ENCODE measurements around the genes MMP3 and DYNC2H1.

GRCh38 chr11:96150915-96151543 is 192.0 kb downstream of the MAML2 start:
- PRO-cap, 4 experiments, result no peak in any of the 4 experiments
- RAMPAGE, long total RNA, 2 experiments, result no peak in any of the 2 experiments

GRCh38 chr11:96253929-96254657 is 88.9 kb downstream of the MAML2 start:
- PRO-cap, 4 experiments, result no peak in any of the 4 experiments
- RAMPAGE, long total RNA, 2 experiments, result no peak in any of the 2 experiments

DNA sequence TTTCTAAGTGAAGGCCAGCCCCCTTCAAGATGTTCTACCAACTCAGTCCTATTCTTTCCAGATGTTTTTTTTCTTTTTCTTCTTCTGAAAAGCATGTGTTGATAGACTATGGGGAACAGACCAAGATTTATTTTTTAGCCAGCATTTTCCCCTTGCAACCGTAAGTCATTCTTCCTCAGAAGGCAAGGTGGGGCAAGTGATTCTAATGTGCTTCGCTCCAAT is 83.9 kb downstream of the MAML2 start:
- PRO-cap, 4 experiments, result no peak in any of the 4 experiments
- RAMPAGE, long total RNA, 2 experiments, result no peak in any of the 2 experiments

GRCh38 chr11:96306875-96307352 is 36.1 kb downstream of the MAML2 start:
- PRO-cap, 4 experiments, result no peak in any of the 4 experiments
- RAMPAGE, long total RNA, 2 experiments, result no peak in any of the 2 experiments

- PRO-cap, 4 experiments, result peak in 2 of 4 experiments; most common plus-strand start chr11:96341908 (in 1); most common minus-strand start chr11:96341790 (in 2)
- RAMPAGE, long total RNA, 2 experiments, result no peak in any of the 2 experiments
These were observed 1.6 kb downstream of the MAML2 start for GRCh38 chr11:96341032-96342084.

GRCh38 chr11:96487165-96487753 is 97.4 kb downstream of the JRKL start:
- PRO-cap, 4 experiments, result no peak in any of the 4 experiments
- RAMPAGE, long total RNA, 2 experiments, result no peak in any of the 2 experiments

DNA sequence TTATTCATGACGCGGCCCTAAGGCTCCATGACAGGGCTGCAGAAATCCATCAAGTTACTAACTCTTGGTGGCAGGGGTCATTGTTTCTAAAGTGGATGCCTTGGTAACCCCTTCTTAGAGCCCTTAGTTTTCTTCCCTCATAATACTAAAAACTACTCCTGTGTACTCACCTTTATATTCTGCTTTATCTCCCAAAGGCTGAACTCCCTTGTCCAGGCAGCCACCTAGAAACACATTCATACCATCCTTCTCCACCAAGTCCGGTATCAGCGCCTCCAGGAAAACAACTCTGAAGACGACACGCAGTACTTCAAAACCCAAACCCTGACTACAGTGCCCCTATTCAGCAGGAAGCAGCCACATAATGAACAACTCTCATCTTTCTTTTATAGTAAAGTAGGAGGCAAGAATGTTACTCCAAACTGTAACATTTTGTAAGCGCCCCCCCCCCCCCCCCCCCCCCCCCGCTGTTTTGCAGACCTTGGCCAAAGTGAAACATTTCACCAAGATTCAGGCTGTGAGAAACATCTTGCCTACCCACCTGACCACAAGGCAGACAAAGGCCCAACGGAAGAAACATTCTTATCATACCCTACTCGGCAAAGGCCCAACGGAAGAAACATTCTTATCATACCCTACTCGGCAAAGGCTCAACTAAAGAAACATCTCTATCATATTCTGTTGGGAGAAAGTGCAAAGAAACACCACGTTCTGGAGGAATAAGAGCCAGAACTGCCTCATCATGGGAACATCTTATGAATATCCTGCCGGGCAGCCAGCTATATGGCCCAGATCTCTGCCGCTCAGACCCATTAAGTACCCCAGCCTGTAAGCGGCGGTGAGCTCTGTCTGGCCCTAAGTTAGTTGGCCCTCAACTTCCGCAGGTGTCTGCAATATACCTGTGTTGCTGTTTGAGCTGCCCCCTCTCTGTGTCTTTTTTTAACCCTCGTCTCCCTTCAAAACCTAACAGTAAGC is 117.0 kb downstream of the JRKL start:
- PRO-cap, 4 experiments, result no peak in any of the 4 experiments
- RAMPAGE, long total RNA, 2 experiments, result no peak in any of the 2 experiments

DNA sequence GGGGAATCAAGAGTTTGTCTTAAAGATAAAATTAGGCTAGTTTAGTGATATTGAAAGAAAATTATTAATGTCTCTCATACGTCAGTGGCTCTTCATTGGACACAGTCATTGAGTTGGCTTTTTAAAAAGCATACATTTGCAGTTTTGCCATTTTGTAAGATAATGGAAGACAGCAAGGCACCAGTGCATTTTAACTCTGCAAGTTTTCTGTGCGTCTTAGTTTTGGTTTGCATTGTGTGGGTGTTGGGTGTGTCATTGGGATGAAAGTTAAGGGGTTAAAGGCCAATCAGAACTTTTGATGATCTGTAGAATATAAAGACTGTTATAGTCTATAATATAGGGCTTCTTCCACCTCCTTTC is 1.1 kb downstream of the ARHGAP42 start:
- PRO-cap, 4 experiments, result peak in 1 of 4 experiments; most common minus-strand start position 198 of the sequence (in 1)
- RAMPAGE, long total RNA, 2 experiments, result no peak in any of the 2 experiments

DNA sequence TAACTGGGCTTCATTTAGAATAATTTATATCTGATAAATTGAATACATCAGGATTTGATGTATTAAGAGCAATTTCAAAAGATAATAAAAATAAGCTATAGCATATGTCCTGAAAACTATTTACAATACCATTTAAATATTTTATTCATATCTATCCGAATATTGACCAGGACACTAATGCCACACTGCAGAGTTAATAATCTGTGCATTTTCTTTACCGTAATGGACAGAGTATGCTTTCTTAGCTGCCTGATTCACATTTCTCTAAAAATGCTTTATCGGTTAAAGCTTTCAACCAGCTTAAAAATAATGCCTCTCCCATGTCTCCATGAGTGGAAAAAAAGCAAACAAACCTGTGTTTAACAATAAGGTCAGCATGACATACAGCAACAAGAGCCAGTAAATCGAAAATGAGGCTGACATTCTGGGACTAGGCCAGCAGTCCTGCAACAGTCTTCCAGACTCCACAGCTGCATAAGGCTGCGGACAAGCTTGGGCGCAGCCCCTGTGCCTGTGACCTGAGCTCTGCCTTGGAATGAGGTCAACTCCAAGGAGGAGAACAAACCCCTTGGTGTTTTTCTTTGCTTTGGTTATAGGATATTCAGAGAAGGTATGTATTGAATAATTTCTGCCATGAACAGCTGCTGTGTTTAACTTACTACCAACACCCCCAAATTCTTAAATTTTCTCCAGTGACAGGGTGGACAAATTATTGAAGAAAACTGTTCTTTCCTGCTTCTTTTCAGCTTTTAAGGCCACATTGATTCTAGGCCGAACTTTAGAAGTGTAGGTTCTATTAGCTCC is 95.6 kb downstream of the PGR start:
- PRO-cap, 4 experiments, result no peak in any of the 4 experiments
- RAMPAGE, long total RNA, 2 experiments, result no peak in any of the 2 experiments

DNA sequence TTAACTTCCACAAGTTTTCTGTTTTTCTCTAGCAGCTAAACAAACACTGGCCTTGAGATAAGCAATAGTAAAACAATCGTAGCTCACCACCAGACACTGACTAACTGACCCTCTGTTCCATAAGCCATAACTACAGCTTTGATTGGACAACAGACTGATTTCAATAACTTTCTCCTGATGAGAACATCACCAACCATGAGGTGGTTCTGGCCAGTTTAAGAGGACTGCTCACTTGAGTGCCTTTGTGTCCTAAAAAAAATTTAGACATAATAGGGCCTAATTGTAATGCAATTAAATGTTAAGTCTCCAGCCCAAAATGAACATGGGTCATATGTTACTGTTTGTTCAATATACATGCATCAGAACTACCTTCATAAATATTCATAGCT is 1.8 kb upstream of the CEP126 start:
- PRO-cap, 4 experiments, result no peak in any of the 4 experiments
- RAMPAGE, long total RNA, 2 experiments, result no peak in any of the 2 experiments

- PRO-cap, 4 experiments, result no peak in any of the 4 experiments
- RAMPAGE, long total RNA, 2 experiments, result no peak in any of the 2 experiments
These were observed 2.3 kb downstream of the YAP1 start for GRCh38 chr11:102112473-102112947.

DNA sequence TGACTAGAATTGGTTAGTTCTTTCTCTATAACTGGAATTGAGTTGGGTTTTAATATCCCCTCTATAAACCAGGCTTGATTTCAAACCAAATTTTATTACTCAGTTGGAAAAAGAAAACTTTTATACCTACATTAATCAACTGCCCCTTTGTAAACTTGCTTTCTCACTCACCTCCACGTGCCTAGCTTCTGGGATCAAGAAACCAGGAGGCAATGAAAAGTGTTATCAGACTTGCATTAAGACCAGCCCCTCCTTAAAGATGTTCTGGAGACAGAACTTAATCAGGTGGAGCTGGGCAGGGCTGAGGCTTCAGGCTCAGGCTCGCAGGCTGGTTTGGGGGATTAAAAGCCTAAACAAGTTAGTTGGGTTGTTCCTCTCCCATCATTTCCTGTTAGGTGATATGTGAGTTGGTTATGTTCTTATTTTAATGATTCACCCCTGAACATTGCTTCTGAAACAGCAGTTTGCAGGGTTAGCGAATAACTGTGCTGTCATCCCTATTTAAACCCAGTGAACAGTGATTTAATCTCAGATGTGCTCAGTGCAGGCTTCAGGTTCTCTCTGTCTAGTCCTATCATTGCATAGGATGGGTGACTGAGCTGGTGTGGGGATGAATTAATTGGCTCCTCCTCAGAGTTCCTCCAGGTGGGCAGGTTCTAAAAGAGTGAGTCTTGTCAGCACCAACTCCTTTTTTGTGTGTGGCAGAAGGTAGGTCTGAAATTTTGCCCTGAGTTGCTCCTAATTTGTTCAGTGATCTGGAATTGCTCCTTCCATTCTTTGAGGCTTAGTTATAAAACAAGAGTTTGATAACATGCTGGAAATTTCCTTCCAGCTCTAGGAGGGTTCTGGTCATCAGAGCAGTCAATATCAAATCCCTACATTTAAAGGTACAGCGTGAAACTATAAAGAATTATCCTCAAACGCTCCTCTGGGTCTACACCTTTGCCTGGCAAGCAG is 47.3 kb upstream of the BIRC3 start:
- PRO-cap, 4 experiments, result no peak in any of the 4 experiments
- RAMPAGE, long total RNA, 2 experiments, result no peak in any of the 2 experiments

DNA sequence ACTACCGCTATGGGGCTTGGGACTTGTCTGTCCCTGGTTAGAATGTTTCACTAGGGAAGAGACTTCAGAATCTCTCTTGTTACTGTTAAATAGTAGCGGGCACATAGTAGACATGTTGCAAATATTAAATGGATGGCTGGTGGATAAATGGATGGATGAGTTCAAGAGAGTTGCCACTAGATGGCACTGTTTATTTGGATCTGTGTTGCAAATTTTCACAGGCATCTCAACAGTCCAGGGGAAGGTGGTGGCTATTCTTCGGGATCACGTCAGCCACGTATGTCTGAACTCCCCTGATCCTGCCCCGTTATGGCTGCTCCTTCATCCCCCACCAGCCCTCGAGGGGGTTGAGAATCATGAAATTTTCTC is 29.3 kb upstream of the BIRC3 start:
- PRO-cap, 4 experiments, result no peak in any of the 4 experiments
- RAMPAGE, long total RNA, 2 experiments, result no peak in any of the 2 experiments

DNA sequence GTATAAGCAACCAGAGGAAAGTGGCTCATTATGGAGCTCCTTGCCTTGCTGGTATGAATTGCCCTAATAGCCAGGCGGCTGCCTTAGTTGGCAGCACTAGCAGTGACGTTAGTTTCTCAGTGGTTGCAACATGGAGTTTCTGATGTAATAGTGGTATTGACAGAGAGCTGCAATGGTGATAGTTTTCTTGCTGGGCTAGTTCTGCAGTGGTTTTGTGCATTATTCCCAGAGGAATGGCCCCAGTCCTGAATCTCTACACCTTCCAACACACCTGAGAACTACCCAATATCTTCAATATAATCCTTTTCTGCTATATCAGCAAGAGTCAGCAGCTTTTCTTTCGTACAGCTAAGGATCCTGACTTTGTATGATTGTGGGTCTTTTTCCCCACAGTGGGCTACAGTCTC is 3.9 kb upstream of the TMEM123 start:
- PRO-cap, 4 experiments, result peak in 4 of 4 experiments; most common plus-strand start position 181 of the sequence (in 3); most common minus-strand start position 55 of the sequence (in 4)
- RAMPAGE, long total RNA, 2 experiments, result no peak in any of the 2 experiments

DNA sequence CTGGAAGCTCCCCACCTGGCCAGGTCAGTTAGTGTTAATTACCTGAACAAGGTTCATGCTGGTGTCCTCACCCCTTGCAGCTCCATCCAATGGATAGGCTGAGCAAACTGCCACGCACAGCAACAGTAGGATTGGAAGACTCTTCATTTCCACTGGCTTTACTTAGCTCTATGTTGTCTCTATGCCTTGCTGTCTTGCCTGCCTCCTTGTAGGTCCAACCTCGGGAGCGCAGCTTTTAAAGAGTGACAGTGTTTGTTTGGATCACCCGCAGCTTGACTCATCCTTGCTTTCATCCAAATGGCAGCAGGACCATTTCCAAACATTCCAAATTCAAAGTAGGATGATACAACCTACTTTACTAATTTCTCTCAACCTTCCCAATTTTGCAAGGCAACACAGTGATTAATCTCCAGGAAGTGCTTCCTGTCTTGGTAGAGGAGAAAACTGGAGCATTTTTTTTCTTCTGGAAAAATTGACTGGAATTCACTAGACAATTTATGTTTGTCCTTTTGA is at the start of gene MMP3:
Gene MMP3 (minus strand): TSS at position 210 of the 513 bp plus-strand sequence.
- PRO-cap, 4 experiments, result no peak in any of the 4 experiments
- RAMPAGE, long total RNA, 2 experiments, result no peak in any of the 2 experiments

DNA sequence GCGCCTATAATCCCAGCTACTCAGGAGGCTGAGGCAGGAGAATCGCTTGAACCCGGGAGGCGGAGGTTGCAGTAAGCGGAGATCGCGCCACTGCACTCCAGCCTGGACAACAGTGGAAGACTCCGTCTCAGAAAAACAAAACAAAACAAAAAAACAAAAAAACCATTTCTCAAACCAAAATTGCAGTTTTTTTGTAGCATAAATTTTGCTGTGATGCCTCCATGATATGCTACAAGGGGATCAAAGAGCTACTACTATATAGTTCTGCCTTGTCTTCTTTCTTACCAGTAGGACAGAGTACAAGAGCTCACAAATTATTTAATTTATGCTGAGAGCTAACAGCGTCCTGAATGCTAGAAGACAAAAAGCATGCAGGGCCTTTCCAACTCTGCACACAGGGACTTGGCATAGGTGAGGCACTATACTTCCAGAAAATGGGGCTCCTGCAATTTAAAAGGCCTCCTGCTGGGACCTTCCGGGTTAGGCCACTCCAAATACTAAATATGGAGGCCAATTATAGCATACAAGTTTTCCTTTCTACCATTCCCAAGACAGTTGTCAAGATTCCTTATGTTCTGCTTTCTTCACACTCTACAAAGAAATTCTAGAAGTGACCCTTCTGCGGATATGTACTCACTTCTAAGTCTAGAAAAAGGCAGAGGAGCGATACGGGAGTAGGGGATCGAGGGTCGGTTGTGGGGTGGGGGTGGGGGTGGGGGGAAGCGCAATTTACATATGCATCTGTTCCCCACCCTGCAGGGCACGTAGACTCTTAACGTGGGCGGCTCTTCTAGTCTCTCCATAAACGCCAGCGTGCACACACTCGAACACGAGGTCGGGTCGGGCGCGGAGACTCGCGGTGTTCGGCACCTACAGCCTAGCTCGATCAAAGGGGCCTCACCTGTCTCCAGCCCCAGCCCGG is 916 bp downstream of the DCUN1D5 start:
- PRO-cap, 4 experiments, result peak in 4 of 4 experiments; most common plus-strand start position 832 of the sequence (in 4)
- RAMPAGE, long total RNA, 2 experiments, result no peak in any of the 2 experiments

DNA sequence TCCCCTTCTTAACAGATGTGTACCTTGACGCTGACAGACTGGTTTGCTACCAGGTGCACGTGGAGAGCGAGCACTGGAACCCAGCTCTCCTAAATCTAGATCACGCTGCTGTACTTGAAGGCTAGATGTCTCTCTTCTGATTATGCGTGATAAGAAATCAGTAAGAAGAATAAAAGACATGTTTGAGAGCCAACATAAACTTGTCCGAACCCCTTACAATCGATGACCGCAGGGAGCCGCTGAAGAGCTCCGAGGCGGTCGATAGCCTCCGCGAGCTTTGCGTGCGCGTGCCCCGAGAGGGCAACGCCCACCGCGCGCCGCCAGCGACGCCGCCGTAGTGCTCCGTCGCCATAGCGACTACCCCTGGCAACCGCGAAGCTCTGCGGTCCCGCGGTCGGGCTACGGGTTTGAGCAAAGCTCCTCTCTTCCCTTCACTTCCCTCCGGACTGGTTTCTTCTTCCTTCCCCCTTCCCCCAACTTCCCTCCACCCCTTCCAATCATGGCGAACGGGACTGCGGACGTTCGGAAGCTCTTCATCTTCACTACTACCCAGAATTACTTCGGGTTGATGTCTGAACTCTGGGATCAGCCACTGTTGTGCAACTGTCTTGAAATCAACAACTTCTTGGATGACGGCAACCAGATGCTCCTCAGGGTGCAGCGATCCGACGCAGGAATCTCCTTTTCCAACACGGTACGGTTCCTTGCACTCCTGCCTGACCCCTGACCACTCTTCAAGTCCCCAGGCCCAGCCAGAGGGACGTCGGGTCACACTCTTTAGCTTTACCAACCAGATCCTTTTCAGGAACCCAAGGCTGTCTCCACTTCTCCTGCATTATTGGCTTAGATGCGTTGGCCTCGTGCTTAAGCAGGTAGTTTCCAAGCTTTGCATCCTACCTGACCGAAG is at the start of gene DYNC2H1:
Gene DYNC2H1 (plus strand): TSS at position 351 of the 907 bp plus-strand sequence.
- PRO-cap, 4 experiments, result peak in 3 of 4 experiments; most common plus-strand start position 383 of the sequence (in 3); most common minus-strand start position 279 of the sequence (in 2)
- RAMPAGE, long total RNA, 2 experiments, result start-site peak on the plus strand in 2 of 2 experiments, centred at positions 392 to 414 of the sequence, 11 to 24 reads per replicate

GRCh38 chr11:103109983-103110430 is 781 bp downstream of the DYNC2H1 start:
- PRO-cap, 4 experiments, result no peak in any of the 4 experiments
- RAMPAGE, long total RNA, 2 experiments, result no peak in any of the 2 experiments

DNA sequence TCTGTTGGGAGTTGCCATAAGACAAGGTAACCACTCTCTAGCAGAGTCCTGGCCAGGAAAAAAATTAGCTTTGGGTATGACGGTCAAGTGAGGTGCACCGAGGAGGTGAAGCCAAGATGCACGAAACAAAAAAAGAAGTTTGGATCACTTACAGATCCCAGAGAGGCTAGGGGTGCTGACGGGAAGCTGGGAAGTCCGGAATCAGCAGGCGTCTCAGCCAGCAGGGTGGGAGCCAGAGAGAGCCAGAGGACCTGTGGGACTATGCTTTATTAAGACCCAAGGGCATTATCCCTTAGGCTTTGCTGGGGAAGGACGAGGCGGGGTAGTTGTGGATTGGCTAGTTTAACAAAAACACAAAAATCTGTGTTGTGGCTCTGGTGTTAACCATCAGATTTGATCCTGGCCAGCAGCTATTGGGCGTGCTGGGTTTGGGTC is 427.0 kb downstream of the DYNC2H1 start:
- PRO-cap, 4 experiments, result no peak in any of the 4 experiments
- RAMPAGE, long total RNA, 2 experiments, result no peak in any of the 2 experiments

DNA sequence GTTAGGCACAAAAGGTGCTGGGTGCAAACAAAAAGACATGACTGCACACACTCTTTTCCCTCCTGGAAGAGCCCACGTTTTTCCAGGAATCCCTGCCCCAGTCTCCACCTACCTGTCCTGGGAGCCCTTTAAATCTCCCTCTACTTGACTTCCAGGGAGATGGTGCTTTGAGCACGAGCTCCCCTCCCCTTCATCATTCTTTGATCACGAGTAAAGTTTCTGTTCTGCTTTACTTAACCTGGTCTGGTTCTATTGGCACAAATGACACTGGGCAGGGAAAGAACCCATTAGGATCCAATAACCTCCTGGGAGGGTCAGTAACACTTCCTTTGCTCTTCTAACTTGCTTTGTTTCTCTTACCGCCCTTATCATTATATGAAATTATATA is 137.5 kb upstream of the DDI1 start:
- PRO-cap, 4 experiments, result no peak in any of the 4 experiments
- RAMPAGE, long total RNA, 2 experiments, result no peak in any of the 2 experiments

Measured in right lobe of liver (tissue), 4 donors.